Subcutaneous preadipocyte (primary cell): ENCODE data around the genes TERB1, PHAF1, HSF4, MATCAP1 and ELMO3.

DNA sequence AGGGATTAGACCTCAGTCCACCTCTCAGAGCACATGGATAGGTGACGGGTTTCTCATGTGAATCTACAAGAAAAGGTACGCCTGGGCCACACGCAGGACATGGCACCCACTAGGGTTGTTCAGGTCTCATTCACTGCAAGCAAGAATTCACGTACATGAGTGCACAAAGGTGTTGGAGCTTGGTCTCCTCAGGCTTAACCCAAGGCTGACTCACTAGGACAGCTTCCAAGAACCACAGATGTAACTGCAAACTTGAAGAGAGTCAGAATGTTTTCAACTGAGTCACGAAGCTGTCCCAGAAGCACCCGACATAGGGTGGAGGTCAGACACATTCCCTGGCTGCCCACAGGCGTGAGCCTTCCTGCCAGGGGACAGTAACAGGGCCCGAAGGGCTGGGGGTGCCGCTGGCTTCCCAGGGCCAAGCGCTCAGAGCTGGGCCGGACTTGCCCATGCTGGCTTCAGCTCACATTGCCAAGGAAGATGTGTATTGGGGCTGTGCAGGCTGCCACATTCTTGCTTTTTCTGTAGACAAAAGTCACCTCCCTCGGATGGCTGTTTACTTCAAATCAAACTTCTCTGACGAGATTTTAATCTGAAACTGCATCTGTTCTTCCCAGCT, 14.1 kb downstream of the CMTM3 start:
- CAGE, long polyA plus RNA, result no peak

GRCh38 chr16:66697130-66697484, 564 bp upstream of the CMTM4 start:
- CAGE, long polyA plus RNA, result no peak

- CAGE, long polyA plus RNA, result no peak
Observed at GRCh38 chr16:66706500-66707146, 10.1 kb upstream of the CMTM4 start.

DNA sequence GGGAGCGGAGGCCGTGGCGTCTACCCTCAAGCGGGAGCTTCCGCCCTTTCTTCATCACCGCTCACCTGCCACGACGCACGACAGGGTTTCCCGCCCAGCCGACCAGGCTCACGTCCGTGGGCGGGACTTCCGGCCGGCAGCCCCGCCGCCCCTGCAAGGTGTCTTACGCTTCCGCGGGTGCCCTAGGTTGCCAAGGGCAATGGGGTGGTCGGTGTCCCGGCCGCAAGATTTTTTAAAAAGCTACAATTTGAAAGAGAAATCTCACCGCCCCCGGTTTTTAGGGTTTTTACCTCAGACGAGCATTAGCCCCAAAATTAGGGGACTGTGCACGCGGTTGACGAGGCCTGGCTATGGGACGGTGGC, at the start of gene TERB1:
TERB1 (minus strand) TSS at position 79 of the 363 bp plus-strand sequence.
- CAGE, long polyA plus RNA, result no peak

DNA sequence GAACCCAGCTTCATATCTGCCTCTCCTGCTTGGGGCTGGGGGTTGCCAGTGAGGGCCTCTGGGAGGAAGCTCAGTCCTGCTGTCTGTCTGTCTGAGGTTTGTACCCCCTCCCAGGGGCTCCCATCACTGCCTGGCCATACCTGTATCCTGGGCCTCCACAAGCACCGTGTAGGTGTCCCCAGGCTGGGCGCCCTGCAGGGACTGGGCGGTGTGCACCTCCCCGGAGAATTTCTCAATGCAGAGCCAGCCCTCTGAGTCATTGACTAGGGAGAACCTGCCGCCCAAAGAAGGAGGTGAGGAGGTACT, 7.7 kb downstream of the CDH16 start:
- CAGE, long polyA plus RNA, result no peak

DNA sequence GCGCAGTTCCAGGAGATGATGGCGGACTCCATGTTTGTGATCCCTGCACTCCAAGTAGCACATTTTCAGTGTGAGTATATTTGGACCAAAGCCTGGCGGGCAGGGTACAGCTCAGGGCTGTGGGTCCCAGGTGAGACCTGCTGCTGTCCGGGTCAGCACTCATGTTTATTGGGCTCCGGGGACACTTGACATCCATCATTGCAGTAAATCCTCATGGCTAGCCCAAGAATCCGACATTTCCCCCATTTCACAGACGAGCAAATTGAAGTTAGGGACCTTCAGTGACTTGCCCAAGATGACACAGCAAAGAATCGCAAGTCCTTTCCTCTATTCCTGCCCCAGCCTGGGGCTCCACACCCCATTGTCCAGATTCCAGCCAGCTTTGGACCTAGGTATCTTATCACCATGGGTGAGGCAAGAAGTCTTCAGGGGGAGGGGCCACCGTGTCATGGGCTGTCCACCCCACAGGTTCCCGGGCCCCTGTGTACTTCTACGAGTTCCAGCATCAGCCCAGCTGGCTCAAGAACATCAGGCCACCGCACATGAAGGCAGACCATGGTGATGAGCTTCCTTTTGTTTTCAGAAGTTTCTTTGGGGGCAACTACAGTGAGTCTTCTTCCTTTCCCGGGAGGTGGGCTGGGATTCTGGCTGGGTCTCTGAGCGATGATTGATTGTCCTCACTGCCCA, 7.0 kb downstream of the CES2 start:
- CAGE, long polyA plus RNA, result no peak

- CAGE, long polyA plus RNA, result no peak
Observed at GRCh38 chr16:67053893-67054592, 25.1 kb downstream of the CBFB start.

DNA sequence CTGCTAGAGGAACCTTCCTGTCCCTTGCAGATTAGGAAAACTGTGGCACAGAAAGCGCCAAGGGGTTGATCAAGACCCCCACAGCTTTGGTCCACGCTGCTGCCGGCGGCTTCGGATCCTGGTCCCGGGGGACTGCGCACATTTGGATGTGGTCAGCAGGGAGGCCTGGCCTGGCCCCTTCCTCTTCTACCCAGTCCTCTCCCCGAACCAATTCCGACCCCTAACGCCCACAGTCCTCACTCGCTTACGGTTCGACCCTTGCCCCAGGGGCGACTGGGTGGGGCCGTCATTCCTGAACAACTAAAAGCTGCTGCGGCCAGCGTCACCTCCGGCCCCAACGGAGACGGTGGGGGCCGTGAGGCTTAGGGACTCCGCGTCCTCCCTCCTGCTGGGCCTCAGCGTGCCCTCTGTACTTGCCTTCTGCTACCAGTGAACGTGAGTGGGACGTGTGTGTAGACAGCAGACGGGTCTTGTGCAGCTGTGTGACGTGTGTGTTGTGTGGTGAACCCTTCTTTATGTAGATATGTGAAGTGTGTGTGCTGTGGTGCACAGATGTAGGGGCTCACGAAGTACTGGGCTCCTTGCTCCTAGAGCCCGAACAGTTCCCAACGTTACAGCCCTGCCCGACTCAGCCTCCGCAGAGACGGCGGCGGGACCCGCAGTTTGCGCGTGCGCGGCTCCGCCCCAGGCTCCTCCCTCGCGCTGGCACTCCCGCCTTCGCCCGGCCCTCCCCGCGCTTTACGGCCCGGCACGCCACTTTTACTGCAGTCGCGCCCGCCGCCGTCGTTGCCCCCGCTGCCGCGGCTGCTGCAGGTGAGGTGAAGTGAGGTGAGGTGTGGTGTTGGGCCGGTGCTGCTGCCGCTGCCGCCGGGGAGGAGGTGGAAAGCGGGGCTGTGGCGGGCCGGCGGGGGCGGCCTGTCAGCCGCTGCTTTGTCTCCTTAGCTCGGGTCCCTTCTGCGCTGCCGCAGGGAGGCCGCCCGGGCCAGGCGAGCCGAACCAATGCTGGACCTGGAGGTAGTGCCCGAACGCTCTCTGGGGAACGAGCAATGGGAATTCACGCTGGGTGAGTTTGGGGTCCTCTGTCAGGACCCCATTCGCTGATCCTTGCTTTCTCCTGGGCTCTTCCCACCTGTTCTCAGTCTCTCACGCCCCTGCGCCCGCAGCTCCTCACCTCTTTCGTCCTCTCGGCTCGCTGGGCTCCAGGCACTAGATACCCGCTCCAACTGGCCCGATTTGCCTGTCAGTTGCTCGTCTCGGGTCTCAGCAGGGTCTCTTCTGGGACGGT, at the start of gene PHAF1:
PHAF1 (plus strand) TSS at position 765 of the 1,285 bp plus-strand sequence.
- CAGE, long polyA plus RNA, result no peak

- CAGE, long polyA plus RNA, result no peak
Observed at GRCh38 chr16:67150028-67150253, 857 bp downstream of the B3GNT9 start.

- CAGE, long polyA plus RNA, result no peak
Observed at GRCh38 chr16:67158945-67159693, 590 bp downstream of the TRADD start.

DNA sequence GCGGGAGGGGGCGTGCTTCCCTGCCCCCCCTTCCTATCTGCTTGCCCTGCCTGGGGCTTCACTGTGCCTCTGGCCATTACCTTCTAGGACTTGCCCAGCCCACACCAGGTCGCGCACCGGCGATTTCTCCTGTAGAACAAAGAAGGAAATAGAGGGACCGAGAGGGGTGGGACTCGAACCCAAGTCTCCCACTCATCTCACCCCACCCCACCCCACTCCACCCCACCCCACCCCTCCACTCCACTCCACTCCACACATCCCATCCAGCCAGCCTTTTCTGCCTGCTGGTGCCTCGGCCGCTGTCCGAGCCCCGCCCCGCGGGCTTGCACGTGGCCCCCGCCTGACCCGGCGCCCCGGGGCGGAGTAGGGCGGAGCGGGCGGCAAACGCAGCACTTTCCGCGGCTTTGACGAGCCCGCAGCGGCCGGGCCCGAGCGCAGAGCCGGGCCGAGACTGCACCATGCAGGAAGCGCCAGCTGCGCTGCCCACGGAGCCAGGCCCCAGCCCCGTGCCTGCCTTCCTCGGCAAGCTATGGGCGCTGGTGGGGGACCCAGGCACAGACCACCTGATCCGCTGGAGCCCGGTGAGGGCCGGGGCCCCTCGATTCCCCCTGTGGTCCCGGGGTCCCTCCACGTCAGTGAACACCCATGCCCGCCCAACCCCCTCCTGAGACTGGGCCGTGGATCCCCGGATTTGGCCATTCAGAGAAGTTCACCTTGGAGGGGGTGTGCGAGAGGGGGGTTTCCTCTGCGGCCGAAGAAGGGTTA, at the start of gene HSF4:
HSF4 (plus strand) TSS at position 392 of the 765 bp plus-strand sequence.
- CAGE, long polyA plus RNA, result no peak

DNA sequence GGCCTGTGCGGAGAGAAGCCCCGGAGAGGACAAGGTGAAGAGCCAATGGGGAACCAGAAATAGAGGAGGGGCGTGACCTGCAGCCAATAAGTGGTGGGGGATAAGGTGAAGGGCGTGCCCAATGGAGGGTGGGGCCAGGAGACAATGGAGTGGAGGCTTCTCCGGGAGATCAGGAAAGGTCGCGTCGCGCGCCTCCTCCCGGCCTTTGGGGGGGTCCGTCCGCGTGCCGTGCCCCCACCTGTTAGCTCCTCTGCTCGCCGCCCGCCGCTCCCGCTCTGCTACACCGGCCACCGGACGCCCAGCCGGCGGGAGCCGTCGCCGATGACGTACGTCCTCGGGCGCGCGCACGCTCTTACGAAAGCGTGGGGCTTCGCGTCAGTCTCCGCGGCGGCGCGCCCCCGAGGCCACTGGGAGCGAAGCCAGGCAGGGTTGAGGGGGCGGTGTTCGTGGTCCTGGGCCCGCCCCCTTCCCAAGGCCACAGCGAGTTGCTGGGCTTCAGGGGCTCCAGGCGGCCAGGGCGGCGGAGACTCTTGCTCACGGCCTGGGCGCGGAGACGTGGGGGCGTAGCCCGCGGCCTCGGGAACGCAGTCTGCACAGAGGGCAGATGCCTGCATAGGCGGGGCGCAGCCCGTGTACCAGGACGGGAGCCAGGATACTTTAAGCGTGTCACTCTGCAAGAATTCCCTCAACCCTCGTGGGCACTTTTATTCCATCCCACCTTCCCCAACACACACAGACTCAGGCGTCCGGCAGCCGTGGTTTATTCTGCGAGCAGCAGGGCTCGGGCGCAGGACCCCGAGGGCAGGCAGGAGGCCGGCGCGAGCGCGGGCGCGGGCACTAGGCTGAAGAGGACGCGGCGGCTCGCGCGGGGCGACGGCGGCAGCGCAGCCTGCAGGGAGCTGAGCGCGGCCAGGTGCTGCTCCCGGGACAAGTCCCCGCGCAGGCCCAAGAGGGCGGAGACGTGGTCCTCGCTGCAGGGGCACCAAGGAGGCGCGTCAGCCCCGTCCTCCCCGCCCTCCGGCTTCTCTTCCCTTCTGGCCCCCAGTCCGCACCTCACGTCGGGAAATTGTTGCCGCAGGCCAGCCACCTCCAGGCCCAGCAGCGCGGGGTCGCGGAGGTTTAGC, at the start of gene MATCAP1:
MATCAP1 (minus strand) TSS at position 330 of the 1,124 bp plus-strand sequence.
- CAGE, long polyA plus RNA, result no peak

- CAGE, long polyA plus RNA, result no peak
Observed at GRCh38 chr16:67194354-67195123, 2.6 kb downstream of the E2F4 start.

DNA sequence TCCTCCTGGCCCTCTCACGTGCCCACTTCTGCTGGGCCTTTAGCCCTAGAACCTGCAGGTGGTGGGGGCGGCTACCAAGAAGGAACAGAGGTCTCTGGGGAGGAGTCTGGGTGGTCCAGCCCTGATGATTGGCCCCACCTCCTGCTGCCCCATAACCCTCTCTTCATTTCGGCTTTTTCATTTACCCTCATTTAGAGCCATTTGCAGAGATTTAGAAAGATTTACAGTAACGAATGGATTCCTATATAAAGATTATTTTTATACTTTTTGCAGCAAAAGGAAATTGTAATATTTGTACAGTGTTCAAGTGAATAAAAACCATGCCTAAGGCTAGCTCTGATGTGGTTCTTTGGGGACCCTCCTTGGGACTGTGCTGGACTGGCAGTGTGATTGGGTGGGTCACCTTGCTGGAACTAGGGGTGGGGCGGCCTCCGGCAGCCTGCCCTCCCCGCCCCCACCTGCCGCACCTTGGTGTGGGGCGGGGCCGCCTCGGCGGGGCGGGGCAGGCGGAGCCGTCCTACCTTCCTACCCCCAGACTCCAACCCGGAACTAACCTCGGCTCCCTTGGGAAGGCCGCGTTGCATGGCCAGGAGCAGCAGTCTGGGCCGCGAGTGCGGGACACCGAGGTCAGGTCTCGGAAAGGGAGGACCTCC, at the start of gene ELMO3:
ELMO3 (plus strand) TSS at position 546 of the 653 bp plus-strand sequence.
- CAGE, long polyA plus RNA, result no peak

GRCh38 chr16:67215509-67216261, 11.2 kb upstream of the TMEM208 start:
- CAGE, long polyA plus RNA, result no peak

DNA sequence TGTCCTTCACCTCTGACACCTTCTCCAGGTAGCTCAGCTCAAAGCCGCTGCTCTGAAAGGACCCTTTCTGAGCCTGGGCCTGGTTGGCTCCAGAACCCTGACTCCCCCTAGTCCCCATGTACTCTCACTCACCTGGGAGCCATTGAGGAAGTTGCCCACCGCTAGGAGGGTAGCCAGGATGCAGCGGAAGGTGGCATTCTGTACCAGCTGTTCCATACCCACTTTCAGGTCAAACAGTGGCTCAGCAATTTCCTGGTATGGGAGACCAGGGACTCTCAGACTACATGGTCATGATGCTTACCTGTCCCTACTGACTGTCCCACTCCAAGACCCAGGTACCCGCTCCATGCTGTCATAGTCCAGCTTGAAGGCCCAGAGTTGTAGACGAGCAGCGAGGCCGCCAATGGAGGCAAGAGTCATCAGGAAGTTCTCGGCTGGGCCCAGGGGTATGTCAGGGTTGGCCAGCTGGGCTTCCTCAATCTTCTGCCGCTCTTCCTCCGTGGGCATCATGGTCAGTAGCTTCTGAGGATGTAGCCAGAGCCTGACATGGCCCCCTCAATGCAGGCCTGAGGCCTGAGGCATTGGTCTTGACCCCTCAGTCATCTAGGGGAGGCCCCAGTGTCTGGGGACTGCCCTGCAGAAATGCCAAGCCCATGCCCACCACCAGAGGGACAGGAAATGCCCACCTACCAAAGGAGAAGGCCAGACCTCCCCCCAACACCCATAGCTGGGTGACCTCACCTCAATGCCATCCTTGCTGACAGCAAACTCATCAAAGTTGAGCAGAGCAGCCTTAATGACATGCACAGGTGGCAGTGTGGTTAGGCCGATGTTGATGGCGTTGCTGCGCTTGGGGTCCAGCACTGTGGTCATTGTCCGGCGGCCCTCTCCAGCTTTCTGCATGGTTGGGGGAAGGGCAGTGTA, 4.6 kb downstream of the TMEM208 start:
- CAGE, long polyA plus RNA, result no peak

- CAGE, long polyA plus RNA, result no peak
Observed at GRCh38 chr16:67233316-67234040, 6.5 kb downstream of the TMEM208 start.

- CAGE, long polyA plus RNA, result no peak
Observed at GRCh38 chr16:67249690-67250138, 935 bp downstream of the SLC9A5 start.

- CAGE, long polyA plus RNA, result no peak
Observed at GRCh38 chr16:67437512-67438079, 6.7 kb downstream of the HSD11B2 start.

GRCh38 chr16:67458001-67458570, 22.9 kb downstream of the ATP6V0D1 start:
- CAGE, long polyA plus RNA, result no peak